ENCODE measurements around the gene MOGAT1.

GRCh38 chr2:219425911-219427022, 8.1 kb downstream of the DES start:
- PRO-cap: no peak
- RAMPAGE, long total RNA, 2 experiments: no peak in any of the 2 experiments

GRCh38 chr2:219451334-219452087, 16.9 kb downstream of the SPEG start:
- PRO-cap: no peak
- RAMPAGE, long total RNA, 2 experiments: no peak in any of the 2 experiments

DNA sequence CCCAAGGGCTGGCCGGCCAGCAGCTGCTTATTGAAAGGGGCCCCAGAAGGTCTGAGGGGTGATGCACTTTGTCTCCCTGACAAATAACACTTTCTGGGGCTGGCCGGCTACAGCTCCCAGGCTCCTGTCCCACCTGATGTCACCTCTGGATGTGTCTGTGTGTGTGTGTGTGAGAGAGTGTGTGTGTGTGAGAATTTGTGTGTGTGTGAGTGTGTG, 373 bp upstream of the OBSL1 start:
- PRO-cap: no peak
- RAMPAGE, long total RNA, 2 experiments: no peak in any of the 2 experiments

DNA sequence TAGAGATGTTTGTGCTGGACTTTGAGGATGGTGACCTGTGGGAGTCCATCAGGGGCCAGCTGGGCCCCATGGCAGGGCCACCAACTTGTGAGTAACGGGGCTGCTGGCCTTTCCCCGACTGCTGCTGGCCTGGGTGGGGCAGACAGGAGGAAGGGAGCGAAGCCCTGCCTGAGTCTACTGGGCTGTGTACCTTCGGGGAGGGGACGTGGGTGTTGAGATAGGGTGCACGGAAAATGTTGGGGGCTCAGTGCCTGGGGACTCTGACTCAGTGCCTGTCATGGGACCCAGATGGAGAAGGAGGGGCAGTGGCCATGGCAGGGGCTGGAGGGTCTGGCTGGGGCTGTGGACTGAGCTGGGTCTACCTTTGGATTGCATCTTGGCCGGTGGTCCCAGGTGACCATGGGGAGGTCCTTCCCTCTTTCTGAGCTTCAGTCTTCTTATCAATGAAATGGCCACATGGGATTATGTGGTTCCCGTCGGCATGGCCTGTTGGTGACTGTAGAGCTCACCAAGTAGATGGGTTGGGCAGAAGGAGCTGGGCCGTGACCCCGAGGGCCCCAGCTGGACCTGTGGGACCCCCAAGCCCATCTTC, 4.0 kb downstream of the SLC4A3 start:
- PRO-cap: no peak
- RAMPAGE, long total RNA, 2 experiments: no peak in any of the 2 experiments

GRCh38 chr2:219643717-219644508, 16.5 kb downstream of the SLC4A3 start:
- PRO-cap: no peak
- RAMPAGE, long total RNA, 2 experiments: no peak in any of the 2 experiments

DNA sequence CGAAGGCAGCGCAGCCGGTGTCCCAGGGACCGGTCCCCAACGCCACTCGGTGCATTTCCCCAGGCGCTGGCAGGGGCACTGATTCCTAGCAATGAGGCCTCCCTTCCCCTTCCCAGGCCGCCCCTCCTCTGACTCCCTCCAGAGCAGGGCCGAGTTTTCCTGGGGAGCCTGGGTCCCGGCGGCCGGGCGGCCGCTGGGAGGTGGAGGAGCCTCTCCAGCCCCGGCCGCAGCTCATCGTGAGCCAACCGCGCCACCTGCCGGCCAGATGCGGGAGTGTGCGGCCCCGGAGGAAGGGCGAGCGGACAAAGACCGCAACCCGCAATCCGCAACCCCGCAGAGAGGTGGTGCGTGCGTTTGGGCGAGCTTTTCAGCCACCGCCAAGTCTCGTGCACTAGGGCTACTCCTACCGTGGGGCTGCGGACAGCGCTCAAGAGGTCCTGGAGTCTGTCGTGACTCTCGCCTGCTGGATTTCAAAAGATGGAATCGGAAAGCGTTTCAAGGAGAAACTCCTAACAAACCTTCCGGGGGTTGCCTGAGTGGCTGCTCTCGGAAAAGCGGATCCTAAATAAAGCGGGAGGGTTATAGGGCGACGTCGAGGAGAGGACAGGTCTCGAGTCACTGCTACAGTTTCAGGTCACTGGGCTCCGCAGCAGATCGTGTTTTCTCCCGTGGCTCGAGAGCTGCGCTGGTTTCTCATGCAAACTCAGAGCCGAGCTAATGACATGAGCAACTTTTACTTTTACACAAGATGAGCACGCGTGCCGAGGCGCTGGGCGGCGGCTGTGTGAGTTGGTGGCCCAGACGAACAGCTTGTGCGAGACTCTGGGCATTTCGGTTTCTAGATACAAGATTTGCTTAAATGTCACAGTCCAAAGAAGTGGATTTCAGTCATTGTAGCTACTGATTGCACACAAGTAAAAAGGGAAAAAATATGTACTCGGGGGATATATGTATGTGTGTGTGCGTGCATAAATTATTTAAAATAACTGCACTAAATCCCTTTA, 1.6 kb upstream of the EPHA4 start:
- PRO-cap: unidirectional peak, minus-strand start at position 130 of the sequence
- RAMPAGE, long total RNA, 2 experiments: no peak in any of the 2 experiments

DNA sequence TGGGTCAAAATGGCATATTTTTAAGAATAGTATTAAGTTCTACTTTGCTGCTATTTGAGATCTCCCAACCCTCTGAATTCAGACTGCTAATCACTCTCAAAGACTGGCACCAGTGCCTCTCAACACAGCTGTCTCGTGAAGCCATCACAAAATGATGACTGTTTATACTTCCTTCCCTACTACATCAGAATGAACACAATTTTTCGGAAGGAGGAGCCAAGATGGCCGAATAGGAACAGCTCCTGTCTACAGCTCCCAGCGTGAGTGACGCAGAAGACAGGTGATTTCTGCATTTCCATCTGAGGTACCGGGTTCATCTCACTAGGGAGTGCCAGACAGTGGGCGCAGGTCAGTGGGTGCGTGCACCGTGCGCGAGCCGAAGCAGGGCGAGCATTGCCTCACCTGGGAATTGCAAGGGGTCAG, 314.4 kb downstream of the PAX3 start:
- PRO-cap: no peak
- RAMPAGE, long total RNA, 2 experiments: no peak in any of the 2 experiments

DNA sequence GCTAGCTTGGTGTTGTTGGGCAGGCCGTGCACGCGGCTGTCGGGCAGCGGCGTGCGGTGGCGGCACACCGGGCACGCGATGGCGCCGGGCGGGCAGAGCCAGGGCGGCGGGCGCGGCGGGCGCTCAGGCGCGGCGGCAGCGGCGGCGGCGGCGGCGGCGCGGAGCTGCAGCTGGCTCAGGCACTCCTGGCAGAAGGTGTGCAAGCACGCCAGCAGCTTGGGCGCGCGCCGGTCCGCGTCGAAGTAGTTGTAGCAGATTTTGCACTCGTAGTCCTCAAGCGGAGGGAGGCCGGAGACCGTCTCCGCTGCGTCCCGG, 366 bp downstream of the ENSG00000288658 start:
- PRO-cap: no peak
- RAMPAGE, long total RNA, 2 experiments: no peak in any of the 2 experiments

GRCh38 chr2:222448495-222449372, 24.4 kb downstream of the SGPP2 start:
- PRO-cap: no peak
- RAMPAGE, long total RNA, 2 experiments: no peak in any of the 2 experiments

DNA sequence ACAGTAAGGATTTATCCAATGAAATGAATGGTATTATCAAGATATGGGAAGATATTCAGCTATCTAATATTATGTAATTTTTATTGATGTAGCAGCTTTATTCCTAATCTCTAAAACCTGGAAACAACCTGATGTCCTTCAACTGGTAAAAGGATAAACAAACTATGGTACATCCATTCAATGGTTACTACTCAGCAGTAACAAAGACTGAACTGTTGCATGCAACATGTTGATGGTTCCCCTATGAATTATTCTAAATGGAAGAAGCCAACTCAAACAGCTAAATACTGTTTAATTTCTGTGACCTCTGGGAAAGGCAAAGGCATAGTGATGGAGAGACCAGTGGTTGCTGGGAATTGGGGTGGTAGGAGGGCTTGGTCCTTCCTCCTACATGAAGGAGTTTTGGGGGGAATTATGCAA, 113.5 kb downstream of the SGPP2 start:
- PRO-cap: no peak
- RAMPAGE, long total RNA, 2 experiments: no peak in any of the 2 experiments

DNA sequence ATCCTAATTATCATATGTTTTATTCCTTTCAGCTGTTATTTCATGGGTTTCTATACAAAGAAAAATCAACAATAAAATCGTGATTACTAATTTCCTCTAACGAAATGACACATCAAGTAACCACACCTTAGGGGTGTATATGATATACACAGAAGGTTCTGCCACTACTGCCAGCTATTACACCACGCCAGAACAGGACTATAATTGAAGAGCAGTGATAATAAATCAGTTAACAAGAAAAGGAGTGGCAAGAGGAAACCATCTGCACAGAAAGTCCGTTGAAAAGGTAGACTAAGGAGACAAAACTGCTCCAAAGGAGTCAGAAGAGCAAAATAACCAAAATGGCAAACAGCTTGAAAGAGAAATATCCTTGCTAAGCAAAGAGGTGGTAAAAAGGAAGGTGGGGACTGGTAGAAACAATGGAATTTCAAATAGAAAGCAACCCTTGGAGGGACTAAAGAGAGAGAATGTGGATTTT, 3.0 kb downstream of the FARSB start:
- PRO-cap: no peak
- RAMPAGE, long total RNA, 2 experiments: no peak in any of the 2 experiments

GRCh38 chr2:222671129-222672107, at the start of gene MOGAT1:
Gene MOGAT1 (plus strand): TSS chr2:222671658.
- PRO-cap: no peak
- RAMPAGE, long total RNA, 2 experiments: no peak in any of the 2 experiments

DNA sequence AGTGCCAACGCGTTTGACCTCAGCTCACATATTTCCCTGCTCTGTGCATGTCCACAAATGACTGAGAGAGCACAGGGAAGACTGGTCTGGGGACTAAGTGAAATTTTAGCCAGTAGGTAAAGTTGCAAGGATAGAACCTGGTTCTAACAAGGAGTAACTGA, 55.1 kb upstream of the ACSL3 start:
- PRO-cap: no peak
- RAMPAGE, long total RNA, 2 experiments: no peak in any of the 2 experiments

GRCh38 chr2:222862101-222862637, 1.3 kb downstream of the ACSL3 start:
- PRO-cap: no peak
- RAMPAGE, long total RNA, 2 experiments: no peak in any of the 2 experiments

DNA sequence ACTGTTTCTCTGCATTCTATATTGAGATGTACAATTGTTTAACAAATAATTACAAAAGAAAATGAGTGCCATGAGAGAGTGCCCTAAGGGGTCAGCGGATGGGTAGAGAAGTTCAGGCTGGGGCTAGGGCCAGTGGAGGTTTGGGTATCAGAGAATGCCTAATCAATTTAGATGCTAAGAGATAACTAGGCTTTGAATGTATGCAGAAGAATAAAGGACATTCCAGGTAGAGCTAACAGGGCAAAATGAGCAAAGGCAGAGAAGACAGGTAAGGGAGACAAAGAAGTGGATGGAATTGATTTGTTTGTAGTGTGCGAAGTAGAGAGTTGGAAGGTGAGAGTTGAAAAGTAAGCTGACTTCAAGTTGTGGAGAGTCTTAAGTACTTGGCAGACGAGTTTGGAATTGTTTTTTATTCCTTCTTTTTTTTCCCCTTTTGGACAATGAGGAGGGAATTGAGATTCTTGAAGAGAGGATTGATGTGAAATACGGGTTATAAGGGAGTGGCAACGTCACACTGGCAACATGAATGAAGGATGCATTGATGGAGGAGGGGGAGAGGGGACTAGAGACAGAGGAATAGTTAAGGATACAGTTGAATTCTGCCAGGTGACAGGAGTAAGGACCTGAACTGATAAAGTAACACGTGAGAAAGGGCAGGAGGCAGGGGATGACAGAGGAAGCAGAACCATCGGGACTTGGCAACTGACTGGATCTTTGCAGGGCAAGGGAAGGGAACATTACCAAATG, 9.8 kb downstream of the ACSL3 start:
- PRO-cap: no peak
- RAMPAGE, long total RNA, 2 experiments: no peak in any of the 2 experiments

- PRO-cap: no peak
- RAMPAGE, long total RNA, 2 experiments: no peak in any of the 2 experiments
Observed at GRCh38 chr2:223469260-223469776, 132.8 kb downstream of the SCG2 start.

DNA sequence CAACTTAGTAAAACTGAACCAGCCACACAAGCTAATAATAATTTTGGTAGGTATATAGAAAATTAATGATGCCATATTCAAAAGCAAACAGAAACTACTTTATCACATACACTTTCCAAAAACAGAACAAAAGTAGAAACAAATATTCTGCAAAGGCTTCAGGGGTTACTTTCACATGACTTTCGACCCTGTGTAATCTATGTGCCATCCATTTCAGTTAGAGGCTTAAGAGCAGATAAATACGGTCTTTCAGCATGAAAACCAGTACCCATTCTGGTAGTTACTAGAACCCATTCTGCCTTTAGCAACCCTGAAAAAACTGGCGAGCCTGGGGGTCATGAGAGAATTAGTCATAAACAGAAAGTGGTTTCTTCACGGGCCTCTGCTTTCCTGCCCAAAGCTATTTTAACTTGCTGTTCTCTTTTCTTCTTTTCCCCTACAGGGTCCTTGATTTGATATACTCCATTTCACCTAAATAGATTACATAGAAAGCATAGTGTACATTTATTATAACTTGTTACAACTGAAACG, 48.4 kb downstream of the WDFY1 start:
- PRO-cap: no peak
- RAMPAGE, long total RNA, 2 experiments: no peak in any of the 2 experiments

DNA sequence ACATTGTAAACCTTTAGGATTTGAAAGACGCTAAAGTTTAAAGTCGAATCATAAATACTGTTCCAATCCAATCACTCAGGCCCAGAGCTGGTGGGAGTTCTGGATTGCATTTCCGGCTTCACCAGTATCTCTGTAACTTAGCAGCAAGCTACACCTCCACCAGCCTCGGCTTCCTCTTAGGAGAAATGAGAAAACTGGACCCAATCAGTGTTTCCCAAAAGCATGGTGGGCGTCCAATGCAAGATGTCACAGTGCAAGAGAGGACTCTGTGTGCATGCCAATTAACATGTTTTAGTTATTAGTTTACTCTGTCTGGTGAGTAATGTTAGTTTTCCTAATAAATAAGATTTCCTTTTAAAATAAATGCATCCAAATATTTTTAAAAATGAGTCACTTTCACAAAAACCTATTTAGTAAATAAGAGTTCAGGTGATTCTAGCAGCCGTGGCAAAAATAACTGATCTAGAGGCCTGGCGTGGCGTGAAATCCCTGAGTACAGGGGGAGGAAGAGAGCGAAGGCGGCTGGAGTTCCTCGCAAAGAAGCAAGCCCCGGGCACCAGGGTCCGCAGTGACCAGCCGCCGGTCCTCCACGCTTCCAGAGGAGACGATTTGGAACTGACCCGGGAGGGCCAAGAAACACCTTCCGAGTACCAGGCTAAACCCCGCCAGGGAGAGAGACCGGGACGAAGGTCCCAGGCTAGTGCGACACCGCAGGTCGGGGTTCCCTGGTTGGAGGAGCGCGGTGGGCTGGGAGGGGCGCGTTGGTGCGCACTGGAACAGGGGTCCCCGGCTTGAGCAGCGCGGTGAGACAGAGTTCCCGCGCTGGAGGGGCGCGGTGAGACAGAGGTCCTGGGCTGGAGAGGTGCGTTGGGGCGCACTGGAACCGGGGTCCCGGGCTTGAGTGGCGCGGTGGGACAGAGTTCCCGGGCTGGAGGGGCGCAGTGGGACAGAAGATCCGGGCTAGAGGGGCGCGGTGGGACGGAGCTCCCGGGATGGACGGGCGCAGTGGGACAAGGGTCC, 1.1 kb downstream of the WDFY1 start:
- PRO-cap: unidirectional peak, plus-strand start at position 78 of the sequence; unidirectional peak, plus-strand start at position 811 of the sequence
- RAMPAGE, long total RNA, 2 experiments: no peak in any of the 2 experiments

DNA sequence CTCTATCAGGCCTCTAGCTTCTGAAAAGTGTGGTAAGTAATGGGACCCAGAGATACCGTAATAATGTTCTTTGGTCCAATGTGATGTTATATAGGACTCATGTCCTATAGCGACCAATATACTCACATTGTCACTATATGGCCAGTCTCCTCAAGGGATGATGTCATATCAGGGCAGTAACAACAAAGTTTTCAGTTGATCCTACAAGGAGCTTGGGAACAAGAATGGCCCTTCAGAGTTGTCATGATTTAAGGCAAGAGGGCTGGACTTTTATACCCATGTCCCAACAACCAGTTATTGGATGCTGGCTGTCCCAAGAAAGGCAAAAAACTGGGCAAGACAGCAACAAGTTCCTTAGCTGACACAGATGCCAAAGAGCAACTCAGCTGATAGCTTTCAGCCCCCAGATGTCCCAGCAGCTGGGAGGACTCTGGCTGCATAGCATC, 33.2 kb upstream of the SERPINE2 start:
- PRO-cap: no peak
- RAMPAGE, long total RNA, 2 experiments: no peak in any of the 2 experiments

- PRO-cap: no peak
- RAMPAGE, long total RNA, 2 experiments: no peak in any of the 2 experiments
Observed at GRCh38 chr2:224448983-224449520, 47.1 kb upstream of the FAM124B start.